SJSA1 (cell line): ENCODE measurements around the genes KLHDC10, CPA4 and CPA5.

DNA sequence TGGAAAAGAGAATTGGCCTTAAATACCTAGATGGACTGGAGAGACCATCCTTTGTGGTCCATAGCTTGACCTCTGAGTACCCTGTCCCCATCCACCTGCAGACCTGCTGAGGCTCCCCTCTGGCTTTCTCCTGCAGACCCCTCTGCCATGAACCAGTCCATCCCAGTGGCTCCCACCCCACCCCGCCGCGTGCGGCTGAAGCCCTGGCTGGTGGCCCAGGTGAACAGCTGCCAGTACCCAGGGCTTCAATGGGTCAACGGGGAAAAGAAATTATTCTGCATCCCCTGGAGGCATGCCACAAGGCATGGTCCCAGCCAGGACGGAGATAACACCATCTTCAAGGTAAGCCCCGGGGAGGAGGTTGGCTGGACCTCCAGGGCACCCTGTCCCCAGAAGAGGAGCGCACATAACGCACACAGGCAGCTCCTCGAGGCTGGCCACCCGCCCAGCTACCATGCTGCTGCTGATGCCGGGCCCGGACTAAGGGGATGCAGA lies 4.3 kb downstream of the IRF5 start:
- RAMPAGE, long total RNA, result no peak

- RAMPAGE, long total RNA, result no peak
Measured at GRCh38 chr7:128953910-128954606, 16.3 kb downstream of the IRF5 start.

- RAMPAGE, long total RNA, result no peak
Measured at GRCh38 chr7:129000749-129001397, 54.0 kb downstream of the TNPO3 start.

DNA sequence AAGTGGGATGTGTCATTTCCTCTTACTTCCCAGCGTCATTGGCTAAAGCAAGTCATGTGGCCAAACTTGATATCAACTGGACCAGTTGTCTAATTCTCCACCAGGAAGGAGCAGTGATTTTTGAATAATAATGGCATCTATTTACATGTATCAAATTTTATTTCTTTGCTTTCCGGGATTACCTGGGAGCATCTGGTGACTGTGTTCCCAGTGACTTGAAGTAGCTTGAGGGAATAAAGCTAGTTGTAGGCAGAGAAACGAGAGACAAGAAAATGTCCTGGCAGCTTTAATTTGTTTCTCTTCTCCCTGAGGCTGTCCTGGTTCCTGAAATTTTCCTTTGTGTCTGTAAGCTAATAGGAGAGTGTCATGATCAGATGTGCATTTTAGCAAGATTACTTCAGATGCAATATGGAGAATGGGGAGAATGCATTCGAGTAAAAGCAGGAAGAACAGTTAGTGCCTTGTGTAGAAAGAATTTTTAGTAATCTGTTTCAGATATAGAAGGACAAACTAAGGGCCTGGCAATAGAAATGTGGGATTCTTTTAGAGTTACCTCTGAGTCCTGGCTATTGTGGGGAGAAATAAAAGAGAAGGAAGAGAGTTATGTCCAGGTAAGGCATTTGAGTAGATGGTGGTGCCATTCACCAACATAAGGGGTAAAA lies 38.6 kb downstream of the AHCYL2 start:
- RAMPAGE, long total RNA, result no peak

DNA sequence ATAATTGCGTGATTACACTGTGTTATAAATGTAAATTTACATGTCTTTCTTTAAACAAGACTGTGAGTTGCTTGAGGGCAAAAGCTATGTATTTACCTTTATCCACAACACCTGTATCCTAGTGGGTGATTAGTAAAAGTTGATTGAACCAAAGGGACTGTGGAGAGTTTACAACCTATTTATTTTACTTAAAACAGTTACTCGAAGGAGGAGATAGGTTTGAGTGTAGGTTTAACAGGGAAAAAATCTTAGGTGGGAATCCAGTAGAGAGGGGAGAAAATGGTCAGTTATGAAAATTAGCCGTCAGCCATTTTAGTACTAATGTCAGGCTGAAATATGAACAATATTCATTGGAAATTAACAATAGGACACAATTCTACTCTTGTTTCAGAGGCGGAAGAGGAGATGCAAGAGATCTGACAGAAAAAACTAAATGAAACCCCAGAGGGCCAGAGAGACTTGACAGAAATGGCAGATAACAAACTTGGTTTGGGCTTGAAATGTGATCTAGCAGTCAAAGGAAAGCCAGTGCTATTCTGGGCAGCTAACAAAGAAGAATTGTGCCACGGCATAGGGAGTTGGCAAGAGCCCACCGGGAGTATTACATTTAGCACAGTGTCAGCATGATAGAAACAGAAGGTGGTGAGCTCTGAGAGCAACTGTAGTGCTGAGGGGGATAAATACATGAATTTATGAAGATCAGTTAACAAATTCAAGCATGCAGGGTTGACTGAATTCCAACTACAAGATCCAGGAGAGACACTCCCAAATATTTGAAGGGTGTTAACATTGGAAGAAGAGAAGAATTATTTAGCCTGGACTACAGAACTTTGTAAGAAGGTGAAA lies 91.0 kb downstream of the AHCYL2 start:
- RAMPAGE, long total RNA, result no peak

GRCh38 chr7:129460201-129461116 lies 26.2 kb downstream of the STRIP2 start:
- RAMPAGE, long total RNA, result no peak

DNA sequence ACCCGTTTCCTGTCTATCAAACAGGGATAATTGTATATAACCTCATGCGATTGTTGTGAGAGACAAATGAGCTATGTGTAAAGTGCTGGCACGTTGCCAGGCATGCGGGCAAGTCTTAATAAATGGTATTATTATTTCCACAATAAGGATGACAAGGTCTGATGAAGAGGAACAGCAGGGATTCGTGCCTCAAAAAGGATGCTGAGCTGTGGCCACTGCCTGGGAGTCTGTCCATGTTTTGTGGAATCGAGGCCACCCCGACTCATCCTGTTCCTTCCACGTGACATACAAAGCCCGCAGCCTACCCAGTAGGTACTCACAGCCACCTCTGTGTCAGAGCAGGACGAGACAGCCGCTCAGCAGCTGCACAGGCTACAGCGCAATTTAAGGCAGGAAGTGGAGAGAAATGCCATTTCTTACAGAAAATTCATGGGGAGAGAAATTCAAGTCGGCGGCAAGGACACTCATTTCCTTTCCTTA lies 51.8 kb downstream of the SMKR1 start:
- RAMPAGE, long total RNA, result no peak

DNA sequence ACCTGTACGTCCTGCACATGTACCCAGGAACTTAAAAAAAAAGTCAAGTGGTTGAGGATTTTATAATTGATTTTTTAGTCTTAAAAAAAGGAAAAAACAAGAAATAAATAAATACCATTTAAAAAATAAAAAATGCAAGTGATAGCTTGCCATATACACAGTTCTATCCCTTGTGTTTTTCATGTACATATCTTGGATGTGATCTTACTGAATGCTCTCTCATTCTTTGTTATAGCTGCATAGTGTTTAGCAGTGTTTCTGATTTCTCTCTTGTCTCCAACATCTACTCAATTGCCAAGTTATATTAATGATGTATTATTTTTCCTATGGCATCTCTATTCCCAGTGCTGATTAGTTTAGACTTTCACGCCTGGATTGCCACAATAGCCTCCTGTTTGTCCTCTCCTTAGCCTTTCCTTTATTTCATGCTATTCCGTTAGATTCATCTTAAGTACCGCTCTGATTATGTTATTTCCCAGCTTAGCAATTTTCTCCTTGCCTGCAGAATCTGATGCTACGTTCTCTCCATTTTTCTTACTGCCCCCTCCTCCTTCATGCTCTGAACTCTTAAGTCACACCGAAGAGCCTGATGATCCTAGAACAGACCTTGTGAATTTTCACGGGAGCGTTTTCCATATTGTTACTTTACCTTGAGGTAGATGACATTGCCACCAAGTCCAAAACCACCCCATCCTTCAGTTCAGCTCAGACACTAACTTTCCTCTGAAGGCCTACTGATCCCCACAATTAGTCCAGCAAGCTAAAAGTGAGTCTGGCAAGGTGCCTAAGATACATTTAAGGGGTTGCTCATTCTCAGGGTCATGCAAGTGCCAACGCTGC lies 6.8 kb upstream of the NRF1 start:
- RAMPAGE, long total RNA, result no peak

DNA sequence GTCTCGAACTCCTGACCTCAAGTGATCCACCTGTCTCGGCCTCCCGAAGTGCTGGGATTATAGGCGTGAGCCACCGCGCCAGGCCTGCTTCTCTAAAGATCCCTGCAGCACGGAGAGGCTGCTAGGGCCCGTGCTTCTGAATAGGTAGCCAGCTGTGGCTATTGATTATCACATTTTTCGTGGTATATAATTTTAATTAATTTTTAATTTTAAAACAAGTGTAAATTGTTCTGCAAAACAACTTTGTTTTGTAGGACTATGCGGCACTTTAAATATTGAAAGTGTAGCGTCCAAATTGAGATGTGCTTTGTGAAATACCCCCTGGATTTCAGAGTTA lies 126.2 kb downstream of the UBE2H start:
- RAMPAGE, long total RNA, result no peak

DNA sequence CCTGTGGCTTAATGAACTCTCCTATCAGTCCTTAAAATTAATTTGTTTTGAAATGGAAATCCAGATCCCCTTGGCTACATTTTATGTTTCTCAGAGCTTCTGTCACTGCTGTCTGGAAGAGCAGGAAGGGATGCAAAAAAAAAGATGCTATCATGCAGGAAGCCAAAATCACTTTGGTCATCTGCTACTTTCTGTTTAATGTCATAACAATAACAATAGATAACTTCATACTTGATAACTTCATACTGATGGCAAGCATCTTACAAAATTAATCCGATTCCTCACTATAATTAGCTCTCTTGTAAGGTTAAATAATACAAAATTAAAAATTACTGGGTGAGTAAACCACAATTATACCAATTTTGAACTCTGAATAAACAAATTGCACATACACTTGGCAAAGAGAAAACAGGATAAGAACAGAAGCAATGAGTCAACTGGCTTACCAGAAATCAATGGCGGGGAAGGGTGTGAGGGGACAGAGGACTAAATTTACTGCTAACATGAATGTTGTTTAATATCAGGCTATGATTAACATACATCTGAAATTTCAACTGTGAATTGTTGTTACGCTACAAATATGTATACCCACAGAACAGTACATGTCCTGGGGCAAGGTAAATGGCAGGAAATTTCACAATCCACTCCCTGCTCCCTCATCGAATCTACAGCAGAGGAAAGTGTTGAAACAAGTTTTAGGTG lies 99.3 kb downstream of the UBE2H start:
- RAMPAGE, long total RNA, result no peak

DNA sequence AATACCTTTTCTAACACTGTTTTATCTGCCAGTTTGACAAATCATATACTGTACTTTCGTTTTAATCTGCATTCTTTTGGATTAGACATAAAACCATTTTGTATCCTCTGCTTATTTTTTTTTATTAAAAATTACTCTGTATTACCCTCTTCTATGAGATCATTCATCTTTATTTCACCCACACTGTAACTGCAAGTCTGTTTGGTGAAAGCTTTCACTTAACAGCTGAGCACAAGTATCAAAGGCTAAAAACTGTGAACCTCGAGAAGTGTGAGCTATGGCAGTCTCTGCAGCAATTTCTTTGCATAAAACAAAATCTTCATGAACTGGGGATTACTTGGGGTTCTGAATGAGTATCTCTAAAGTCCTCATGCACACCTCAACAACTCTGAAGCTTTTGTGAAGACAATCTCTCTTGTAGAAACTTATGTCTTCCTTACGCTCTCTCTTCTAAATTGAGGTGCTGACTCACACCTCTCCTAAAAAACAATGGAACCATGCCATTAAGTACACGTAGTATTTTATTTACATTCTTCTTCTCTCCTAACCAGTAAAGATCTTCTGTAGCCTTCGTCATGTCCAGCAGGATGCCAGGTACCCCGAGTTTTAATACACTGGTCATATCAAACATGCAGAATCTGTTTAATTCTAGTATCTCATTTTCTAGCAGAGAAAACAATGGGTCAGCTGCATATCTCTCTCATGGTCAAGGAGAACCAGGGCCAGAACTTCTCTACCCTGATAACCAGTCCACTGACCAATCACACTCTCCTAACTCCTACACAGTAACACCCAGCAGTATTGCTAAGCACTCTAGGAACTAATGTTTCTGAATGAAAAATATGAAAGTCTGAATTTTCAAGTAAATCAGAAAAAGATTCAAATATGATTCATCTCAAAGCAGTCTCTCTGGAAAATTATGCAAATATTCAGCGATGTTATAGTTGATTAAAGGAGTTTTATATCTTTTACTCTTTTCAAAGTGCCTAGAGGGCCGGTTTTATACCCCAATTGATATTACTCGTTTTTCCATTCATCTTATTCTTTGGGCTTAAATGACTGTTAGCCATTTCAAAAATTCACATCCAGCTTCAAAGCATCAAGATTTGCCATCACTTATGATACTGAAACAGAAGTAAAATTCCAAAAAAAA lies 76.8 kb downstream of the UBE2H start:
- RAMPAGE, long total RNA, result no peak

DNA sequence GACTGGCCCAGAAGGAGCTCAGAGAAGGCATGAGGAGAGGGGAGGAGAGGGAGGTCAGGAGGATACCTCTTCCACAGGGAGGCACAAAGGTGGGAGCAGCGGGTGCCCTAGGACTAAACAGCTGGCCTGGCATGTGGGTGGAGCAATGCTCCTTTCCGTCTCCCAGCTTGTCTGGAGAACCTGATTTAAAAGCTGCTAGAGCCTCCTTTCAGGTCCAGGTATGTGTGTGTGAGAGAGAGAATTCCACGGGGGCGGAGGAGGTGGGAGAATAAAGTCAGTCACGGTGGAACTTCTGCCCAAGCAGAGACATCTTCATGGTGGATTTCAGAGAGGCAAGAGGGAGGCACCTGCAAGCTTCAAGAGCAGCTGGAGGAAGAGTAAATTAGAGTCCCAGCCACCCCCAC lies 29.3 kb upstream of the UBE2H start:
- RAMPAGE, long total RNA, result no peak

DNA sequence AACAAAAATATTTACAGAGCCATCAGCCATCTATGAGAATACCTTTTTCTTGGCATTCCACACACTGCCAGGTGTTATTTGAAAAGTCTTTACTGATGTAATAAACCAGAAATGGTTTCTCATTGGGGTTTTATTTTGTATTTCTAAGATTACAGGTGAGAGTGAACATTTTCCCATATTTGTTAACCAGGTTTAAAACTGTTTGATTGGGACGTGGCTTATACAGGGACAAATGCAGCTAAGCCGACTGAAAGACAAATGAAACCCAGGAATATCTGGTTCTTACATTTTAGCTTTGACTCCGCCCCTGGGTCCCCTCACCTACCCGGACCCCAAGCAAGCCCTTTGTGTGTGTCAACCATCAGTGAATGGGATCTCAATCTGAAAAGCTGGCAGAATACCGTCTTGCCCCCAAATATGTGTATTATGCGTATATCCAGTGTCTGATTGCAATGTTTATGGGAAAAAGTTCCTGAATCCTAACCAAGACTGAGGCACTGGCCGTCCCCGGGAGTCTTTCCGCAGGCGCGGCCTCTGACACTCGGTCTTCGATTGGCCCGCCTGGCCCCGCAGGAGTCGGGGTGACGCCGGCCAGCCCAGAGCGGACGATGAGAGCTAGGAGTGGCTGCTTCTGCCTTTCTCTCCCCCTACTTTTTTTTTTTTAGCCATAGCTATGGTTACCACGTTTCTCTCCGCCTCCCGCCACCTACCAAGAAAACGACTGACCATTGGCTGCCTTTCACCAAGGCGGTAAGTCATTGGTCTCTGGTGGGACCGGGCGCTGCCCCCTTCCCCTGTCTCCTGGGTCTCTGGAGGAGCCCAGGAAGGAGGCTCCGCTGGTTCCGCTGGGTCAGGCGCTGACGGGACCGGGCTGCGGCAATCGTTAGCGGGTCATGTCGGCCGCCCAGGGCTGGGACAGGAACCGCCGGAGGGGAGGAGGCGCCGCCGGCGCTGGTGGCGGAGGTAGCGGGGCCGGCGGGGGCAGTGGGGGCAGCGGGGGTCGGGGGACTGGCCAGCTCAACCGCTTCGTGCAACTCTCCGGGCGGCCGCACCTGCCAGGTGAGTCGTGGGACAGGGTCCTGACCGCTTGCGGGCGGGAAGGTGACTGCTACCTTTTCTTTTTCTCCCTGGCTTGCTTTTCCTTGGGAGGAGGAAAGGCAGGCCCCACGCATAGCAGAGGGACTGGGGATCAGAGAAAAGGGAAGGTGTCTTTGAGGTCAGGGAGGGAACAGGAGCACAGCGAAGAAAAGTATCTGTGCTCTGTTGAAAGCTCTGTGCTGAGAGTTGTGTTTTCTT lies at the start of gene KLHDC10:
Gene KLHDC10 (plus strand): TSS at position 784 of the 1,296 bp plus-strand sequence.
- RAMPAGE, long total RNA, result no peak

GRCh38 chr7:130140450-130140865 lies 64.7 kb downstream of the TMEM209 start:
- RAMPAGE, long total RNA, result no peak

GRCh38 chr7:130141435-130142197 lies 63.6 kb downstream of the TMEM209 start:
- RAMPAGE, long total RNA, result no peak

- RAMPAGE, long total RNA, result start-site peak on the plus strand at chr7:130293161-130293169, 336 and 170 reads in 2 replicates
Measured at GRCh38 chr7:130292865-130293458, at the start of gene CPA4. Gene CPA4 (plus strand): TSS chr7:130293161.

GRCh38 chr7:130344775-130344918 lies at the start of gene CPA5:
Gene CPA5 (plus strand): TSS chr7:130344816.
- RAMPAGE, long total RNA, result no peak

DNA sequence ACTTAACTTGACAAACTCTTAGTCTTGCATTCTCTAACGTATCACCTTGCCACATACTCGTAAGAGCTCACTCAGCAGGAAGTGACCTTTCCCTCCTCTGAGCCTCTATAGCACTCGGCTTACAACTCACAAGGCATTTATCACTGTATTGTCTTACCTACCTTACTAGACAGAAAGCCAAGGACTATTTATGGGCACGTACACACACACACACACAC lies 21.2 kb downstream of the CEP41 start:
- RAMPAGE, long total RNA, result no peak

DNA sequence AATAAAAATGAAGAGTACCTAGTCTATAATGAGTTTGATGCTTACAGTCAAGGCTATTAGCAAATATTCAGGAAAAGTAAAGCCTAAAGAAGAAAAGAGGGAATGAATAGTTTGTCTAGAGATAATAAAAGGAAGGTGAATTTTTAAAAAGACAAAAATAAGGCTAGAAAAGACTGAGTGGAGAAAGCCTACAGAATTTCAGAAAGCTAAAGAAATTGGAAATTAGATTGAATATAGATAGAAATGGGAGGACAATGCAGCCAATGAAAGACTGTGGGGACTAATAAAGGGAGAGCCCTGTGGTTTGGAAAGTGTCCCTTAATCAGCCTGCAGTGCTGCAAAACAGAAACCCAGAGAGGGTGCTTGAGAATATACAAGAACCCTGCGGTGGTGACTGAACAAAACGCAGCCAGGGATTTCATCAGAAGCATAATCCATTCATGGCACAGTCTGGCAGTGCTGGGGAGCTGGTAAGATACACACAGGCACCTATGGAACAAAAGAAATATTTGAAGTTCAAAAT lies 19.2 kb downstream of the CEP41 start:
- RAMPAGE, long total RNA, result no peak

- RAMPAGE, long total RNA, result no peak
Measured at GRCh38 chr7:130533289-130534206, 41.7 kb downstream of the MEST start.